SJCRH30 (cell line): ENCODE results near the genes RASSF8 and PPFIBP1.

DNA sequence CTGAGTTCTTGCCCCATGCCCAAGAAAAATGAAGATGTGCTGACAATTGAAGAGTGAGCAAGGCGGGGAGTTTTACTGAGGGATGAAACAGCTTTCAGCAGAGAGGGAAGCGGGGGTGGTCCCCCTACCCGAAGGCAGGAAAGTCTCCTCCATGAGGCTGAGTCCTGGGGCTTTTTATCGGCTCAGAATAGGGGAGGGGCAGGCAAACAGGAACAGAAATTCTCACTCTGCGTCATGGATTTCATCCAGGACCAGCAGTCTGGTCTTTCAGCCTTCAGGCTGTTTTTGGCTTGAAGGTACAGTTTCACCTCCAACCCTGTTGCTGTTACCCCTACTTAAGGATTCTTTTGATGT lies 3.0 kb upstream of the BCAT1 start:
- RAMPAGE, long total RNA = no peak

- RAMPAGE, long total RNA = no peak
Observed at GRCh38 chr12:25242855-25243642, 7.7 kb downstream of the KRAS start.

- RAMPAGE, long total RNA = no peak
Observed at GRCh38 chr12:25322655-25323024, 71.9 kb upstream of the KRAS start.

DNA sequence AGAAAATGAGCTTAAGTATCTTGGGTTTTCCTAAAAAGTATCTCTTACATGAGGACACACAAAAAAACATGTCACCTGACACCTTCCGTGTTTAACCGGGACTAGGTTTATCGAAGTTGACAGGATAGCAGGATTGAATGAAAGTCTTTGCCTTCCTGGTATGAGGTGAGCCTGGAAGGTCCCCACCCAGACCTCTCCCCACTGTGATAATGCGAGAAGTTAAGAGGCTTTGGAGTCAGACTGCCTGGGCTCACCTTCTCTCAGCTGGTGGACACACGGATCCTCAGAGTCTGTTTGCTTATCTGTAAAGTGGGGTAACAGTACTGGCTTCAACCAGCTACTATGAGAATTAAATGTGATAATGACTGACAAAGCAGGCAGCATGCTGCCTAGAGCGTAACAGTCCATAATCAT lies 133.7 kb upstream of the KRAS start:
- RAMPAGE, long total RNA = no peak

DNA sequence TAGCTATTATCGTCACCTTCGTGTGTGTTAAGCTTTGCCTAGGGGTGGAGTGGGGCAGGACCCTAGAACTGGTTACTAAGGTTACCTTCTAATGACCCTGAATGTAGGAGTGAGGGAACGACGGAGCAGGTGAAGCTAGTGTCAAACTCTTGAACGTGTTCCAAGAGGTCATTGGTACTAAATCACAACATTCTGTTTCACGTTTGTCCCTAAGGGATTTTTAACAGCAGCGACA lies 134.0 kb upstream of the KRAS start:
- RAMPAGE, long total RNA = no peak

DNA sequence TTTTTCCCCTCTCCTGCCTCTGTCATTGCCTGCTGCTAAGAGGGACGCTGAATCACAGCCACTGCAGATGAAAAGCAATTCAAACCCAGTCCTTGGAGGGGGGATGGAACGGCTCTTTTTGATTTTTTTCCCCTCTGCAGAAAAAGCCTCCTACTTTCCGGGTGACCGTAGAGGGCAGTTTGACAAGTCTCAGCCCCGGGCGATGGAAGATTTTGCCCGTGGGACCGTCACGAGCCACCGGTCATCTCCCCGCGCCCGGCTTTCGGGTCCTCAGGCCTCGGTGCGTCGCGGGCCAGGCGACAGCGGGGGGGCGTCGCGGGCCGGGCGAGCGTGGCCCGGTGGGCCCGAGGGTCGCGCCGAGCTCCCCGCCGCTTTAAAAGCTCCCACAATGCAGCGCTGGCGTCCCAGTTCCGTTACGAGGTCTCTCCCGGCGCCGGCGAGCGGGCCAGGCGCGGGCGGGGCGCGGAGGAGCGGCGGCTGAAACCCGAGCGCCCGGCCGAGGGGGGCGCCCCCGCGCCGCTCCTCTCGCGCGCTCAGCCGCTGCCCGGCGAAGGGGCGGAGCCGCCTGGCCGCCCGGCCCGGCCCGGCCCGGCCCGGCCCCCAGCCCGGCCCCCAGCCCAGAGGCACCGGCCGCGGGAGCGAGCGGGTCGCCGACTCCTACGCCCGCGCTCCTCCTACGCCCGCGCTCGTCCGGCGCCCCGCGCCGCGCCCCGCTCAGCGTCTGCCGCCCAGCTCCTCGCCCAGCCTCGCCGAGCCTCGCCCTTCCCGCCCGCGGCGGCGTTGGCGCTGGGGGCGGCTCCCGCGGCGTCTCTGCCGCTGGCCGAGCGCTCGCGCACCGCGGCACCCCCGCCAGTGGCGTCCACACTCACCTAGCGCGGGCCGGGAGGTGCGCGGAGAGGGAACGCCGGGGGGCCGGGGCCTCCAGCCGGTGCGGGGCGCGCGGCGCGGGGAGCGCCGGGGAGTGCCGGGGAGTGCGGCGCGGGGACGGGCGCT lies at the start of gene RASSF8:
TSS of gene RASSF8 (plus strand) at position 620 of the 993 bp plus-strand sequence.
- RAMPAGE, long total RNA = no peak

DNA sequence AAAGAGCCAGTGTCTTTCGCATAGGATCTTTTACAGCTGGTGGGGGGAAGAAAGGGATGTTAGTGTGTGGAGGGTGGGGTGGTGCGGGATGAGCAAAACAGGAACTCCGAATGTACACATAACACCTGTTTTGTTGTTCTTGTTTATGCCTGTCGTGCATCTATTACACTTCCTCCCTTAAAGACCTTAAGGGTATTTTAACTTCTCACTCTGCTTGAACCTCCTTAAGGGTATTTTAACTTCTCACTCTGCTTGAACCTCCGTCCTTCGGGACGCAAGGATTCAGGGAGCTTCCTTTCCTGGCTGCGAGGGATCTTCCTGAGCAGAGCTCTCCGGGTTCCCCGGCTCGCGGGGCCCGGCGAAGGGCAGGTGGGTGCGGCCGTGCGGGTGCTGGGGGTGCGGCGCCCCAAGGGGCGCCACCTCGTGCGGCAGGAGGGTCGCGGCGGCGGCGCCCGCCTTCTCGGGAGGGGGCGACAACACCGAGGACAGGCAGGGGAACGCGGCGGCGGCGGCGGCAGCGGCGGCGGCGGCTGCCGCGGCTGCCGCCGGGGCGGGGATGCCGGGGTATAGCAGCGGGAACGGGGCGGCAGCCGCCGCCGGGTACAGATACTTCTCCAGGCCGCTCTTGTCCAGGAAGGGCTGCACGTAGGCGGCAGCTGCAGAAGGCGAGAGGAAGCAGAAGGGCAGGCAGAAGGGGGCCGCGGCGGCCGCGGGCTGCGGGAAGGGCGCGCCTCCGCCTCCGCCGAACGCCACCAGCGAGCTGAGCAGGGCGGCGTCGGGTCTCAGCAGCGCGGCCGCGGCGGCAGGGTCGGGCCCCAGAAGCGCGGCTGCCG lies 2.8 kb downstream of the BHLHE41 start:
- RAMPAGE, long total RNA = no peak

GRCh38 chr12:26233092-26234195 lies 38.1 kb downstream of the SSPN start:
- RAMPAGE, long total RNA = no peak

- RAMPAGE, long total RNA = no peak
Observed at GRCh38 chr12:26298963-26299384, 103.6 kb downstream of the SSPN start.

DNA sequence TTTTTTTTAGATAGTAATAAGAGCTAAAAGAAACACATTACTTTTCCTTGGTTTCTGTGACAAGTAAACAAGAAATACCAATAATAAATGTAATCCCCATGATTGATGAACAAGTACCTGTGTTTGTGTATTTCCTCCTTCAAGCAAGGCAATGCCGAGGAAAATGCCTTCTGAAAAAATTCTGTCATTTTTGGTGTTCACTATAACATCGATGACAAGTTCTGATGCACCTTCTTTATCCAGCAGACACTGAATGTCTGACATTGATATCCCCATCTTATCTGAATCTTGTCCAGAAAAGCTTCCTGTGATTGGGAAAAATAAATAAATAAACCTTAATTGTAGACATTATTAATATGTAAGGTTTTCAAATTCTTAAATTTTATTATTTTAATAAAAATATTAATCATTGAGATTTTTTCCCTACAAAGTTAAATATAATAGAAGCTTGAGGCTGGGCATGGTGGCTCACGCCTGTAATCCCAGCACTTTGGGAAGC lies 298.7 kb downstream of the SSPN start:
- RAMPAGE, long total RNA = no peak

- RAMPAGE, long total RNA = no peak
Observed at GRCh38 chr12:26510263-26510687, 314.9 kb downstream of the SSPN start.

- RAMPAGE, long total RNA = no peak
Observed at GRCh38 chr12:26556183-26556673, 276.8 kb downstream of the ITPR2 start.

DNA sequence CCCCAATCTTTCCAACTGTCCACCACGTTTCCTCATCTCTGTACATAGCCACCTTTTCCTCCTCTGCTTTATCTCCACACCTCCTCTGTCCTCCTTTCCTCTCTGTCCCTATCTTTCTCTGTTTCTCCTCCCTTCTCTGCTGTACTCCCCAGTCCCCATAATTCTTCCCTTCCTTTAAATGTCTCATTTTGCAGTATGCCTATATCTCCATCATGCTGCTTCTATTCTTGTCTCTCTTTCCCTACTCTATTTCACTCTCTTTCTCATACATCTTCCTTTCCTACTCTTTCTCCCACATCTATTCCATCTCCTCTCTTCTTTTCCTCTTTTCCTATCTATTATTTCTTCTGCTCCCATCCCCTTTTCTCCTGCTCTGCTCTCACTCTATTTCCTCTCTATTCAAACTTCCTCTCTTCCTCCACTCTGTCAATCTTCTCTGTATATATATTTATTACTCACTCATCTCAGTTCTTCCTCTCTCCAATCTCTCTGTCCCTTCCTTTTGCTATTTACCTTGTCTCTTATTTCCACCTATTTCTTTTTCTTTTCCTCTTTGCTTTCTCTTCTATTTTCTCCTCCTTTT lies 232.5 kb downstream of the ITPR2 start:
- RAMPAGE, long total RNA = no peak

DNA sequence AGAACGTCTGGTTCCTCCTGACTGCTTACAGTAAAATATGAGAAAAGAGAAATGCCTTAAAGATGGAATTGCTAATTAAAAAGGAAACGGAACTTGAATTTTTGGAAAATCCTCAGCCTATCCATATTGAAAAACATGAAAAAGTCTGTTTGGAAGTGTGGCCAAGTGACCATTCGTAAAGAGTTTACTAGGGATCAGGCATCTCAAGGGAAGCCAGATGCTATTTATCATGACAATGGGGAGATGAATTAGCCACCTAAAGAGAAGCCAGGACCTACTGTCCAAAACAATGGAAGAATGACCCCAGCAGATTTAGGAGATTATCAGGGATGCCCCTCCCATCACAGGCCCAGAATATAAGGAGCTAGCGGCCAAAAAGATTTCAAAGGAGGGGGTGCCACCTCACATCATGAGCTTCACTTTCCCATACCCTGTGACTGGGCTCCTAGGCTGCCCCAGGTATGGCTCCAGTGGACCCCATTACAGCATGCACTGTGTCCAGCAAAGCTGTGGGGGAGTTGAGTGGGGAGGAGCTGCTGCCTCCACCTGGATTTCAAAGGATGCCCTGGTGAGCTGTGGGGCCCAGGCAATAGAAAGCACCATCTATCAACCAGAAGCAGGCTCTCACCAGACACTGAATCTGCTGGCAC lies 189.1 kb downstream of the ITPR2 start:
- RAMPAGE, long total RNA = no peak

- RAMPAGE, long total RNA = no peak
Observed at GRCh38 chr12:26651669-26652564, 181.1 kb downstream of the ITPR2 start.

- RAMPAGE, long total RNA = no peak
Observed at GRCh38 chr12:26846509-26846860, 13.5 kb upstream of the ITPR2 start.

GRCh38 chr12:27193550-27194581 lies 50.2 kb upstream of the STK38L start:
- RAMPAGE, long total RNA = no peak

- RAMPAGE, long total RNA = no peak
Observed at GRCh38 chr12:27237954-27238505, 6.1 kb upstream of the STK38L start.

DNA sequence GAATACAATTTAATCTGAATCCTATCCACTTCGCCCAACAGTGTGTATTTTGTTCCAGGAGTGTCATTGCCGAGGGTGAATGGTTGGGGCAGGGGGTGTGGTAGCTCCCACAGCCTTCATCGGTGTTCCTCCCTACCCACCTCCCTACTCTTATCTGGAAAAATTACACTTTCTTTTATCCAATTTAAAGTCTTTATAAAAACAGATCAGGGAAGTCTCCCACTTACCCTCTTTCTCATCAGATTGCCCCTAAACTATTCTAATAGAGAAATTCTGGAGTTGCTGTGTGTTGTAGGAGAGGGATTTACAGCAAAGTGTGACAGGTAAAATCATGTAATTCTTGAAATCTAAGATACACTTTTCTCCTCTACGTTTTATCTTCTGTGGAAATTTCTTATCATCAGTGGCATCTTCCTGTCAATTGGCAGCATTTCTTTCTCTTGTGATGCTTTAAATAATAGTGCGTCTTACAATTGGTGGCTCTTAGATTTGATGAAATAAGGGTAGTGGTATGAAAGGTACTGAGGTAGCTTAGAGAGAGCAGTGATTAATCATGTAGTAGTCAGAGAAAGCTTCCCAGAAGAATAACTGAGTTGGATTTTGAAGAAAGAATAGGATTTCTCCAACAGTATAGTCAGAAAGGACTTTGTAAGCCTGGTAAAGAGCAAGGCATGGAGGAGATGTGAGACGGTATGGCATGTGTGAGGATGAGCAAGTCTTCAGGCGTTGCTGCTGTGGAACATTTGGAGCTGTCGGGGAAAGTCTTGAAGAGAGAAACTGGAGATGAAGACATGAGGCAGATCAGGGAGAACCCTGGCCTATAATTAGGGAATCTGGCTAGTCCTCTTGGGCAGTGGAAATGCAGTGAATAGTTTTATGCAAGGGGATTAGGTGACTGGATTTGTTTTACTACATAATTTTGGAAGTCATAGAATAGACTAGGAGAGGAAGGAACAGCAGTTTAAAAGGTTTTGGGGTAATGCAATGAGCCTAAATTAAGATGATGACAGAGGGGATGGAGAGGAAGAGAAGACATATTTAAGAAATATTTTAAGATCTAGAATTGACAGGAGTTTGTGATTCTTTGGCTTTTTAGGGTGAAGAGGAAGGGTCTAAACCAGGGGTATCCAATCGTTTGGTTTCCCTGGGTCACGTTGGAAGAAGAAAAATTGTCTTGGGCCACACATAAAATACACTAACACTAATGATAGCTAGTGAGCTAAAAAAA lies 45.6 kb downstream of the BMAL2 start:
- RAMPAGE, long total RNA = no peak

GRCh38 chr12:27523903-27524782 lies at the start of gene PPFIBP1:
Gene PPFIBP1, plus strand, starts transcription at chr12:27524206.
- RAMPAGE, long total RNA = no peak